Anterior vena cava (tissue), 1 donor: ENCODE measurements around the genes AGPAT1, HLA-DRB5, HLA-DMB and ZBTB22.

DNA sequence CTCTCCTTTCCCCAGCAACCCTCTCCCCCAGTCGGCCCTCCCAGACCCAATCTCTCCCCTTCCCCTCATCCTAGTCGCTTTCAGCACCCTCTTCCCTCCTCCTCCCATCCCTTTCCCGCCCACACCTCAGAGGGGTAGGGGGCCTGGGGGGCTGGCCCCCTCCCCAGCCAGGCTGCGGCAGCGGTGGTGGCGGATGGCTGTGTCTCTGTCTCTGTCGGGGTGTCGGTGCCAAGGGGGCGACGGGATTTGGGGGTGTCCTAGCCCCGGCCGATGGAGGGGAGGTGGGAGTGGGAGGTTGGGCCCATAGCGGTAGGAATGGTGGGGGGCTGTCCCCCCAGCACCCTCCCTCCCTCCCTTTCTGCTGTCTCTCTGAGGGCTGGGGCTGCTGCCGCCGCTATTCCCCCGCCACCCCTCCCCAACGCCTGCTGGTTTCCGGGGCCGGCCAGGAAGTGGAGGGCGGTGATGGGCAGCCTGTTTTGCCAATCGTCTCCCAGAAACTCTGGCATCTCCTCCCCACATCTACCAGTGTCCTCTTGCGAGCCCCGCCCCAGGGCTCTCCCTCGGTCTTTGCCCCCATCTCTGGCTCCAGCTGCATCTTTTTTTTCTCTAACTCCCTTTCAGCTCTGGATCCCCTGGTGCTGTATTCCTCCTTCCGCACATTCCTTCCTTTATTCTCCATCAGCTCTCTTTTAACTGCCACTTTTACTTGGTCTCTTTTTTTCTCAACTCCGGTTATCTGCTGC lies at the start of gene AGPAT1:
Gene AGPAT1 (minus strand): TSS at position 396 of the 743 bp plus-strand sequence.
- PRO-cap: bidirectional peak, plus-strand start at position 570 of the sequence, minus-strand start at position 417 of the sequence

- PRO-cap: no peak
These were observed 2.9 kb downstream of the RNF5 start for GRCh38 chr6:32180873-32181754.

DNA sequence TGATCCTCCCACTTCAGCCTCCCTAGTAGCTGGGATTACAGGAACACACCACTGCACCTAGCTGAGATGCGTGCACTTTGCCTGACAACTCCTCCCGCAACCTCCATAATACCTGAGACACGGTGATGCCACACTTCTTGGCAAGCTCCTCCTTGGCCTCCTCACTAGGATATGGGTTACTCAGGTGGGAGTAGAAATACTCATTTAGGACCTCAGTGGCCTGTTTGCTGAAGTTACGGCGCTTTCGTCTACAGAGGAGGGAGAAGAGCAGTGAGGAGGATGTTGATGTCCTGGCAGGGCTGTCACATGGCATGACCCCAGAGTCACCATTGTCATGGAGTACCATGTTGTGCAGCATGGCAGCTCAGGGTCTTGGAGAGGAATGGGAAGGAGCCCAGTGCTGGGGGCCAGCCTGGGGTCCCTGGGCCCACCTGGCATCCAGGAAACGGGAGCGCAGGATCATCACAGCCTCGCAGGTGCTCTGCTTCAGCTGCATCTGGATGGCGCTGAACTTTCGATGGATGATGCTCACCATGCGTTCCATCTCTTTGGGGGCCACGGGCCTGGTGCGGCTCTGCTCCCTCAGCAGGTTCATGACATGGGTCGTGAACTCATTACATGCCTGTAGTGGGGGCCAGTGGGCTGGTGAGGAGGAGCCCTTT lies 2.3 kb downstream of the PBX2 start:
- PRO-cap: no peak

DNA sequence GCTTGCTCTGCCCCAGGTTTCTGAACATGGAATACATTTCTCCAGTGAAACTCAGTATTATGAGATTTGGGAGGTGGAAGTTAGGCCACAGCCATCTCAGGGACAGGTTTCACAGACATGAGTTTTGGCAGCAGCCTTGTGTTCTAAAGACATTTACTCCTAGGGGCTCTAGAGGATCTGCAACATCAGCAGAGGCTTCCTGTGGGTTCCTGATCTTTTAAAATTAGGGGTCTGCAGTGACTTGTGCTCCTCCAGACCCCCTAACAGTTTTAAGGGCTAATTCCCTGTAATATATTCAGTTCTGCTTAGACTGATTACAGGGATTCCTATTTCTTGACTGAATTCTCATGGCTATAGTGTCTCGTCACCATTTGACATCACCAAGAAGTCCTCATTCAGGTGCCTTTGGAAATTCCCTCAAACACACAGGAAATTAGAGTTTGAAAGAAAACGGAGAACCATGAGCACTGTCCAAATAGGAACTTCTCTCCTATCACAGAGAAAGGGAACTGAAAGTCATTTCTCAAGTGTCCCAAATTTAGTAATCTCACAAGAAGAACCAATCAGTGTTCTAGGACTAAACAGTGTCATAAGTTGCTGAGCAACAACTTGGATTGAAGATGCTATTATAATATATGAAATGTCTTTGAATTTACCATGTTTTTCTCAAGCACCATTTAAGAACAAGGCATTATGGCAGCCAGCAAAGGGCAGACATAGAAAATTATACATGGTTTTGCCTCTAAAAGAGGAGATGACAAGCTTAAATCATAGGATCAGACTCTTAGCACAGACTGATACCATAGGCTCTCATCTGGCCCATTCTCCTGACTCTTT lies 2.4 kb upstream of the HLA-DRA start:
- PRO-cap: no peak

GRCh38 chr6:32444507-32444745 lies 4.7 kb downstream of the HLA-DRA start:
- PRO-cap: no peak

DNA sequence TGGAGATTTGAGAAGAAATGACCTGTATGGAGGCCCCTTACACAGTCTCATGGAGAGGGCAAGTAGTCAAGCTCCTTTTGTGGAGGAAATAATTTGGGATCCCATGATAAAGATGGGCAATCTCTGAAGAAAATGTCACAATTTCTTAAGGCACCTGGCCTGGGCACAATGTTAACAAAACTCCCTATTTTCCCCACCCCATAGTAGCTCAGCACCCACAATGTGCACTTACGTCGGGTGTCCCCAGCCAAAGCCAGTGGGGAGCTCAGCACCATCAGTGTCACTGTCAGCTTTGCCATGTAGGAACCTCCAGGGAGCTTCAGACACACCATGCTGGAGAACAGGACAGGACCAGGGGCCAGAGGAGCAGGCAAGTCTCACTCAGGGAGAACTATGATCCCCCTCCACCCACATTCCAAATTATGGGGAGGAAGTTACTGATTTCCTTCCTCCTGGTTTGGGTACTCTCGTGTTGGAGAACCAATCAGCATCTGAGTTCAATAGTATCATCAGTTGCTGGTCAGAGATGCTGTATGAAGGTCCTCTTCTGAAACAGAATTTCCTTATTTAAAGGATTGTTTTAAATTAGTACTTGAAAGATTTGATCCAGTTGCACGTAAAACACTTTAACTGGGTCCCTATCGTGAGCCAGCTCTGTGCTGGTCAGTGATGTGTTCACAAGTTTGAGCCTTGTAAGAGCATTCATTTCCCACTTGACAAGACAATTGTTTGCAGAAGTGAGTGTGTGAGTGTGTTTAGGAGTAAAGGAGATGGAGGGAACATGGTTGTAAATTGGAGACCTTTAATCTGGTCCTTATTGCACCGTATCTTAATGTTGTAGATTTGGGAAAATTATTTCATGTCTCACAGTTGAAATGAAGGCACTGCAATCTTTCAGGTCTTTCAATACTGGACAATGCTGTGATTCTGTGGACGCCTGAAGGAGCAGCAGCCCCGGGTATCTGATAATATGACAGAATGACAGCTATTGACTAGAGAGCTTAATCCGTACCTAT lies at the start of gene HLA-DRB5:
Gene HLA-DRB5 (minus strand): TSS at position 395 of the 1,016 bp plus-strand sequence.
- PRO-cap: no peak

- PRO-cap: no peak
These were observed 3.2 kb downstream of the HLA-DQA1 start for GRCh38 chr6:32640371-32640760.

- PRO-cap: no peak
These were observed 23.8 kb upstream of the HLA-DQB1 start for GRCh38 chr6:32690233-32690644.

GRCh38 chr6:32937047-32937670 lies 3.7 kb downstream of the HLA-DMB start:
- PRO-cap: no peak

GRCh38 chr6:32940660-32941454 lies at the start of gene HLA-DMB:
TSS of gene HLA-DMB (minus strand) at chr6:32941028.
- PRO-cap: unidirectional peak, minus-strand start at chr6:32940962; unidirectional peak, minus-strand start at chr6:32941025

DNA sequence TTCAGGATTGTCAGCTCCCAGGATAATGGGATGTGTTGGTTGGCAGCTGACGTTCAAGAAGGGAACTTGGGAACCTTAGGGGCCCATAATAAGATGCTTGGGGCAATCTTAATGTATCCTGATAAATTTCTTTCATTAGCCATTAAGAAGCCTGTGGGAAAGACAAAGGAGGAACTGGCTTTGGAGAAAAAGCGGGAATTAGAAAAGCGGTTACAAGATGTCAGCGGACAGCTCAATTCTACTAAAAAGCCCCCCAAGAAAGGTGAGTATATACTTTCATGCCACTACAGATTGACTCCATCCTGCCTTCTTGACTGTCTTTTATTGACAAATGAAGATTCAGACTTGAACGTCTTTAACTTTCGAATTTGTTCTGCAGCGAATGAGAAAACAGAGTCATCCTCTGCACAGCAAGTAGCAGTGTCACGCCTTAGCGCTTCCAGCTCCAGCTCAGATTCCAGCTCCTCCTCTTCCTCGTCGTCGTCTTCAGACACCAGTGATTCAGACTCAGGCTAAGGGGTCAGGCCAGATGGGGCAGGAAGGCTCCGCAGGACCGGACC lies 11.9 kb downstream of the BRD2 start:
- PRO-cap: no peak

- PRO-cap: no peak
These were observed 18.5 kb upstream of the HLA-DPB1 start for GRCh38 chr6:33057268-33057692.

DNA sequence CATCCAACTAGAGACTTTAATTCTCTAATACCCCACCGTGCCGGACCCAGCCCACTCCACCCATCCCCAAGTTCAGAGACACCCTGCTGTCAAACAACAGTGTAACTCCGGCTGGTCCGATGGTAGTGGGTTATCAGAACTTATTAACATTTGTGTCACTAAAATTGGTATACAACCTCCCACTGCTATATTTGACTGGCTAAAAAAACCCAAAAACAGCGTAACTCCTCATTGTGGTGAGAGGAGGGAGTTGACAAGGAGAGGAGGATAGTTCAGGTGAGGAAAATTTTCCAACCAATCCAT lies 1.0 kb downstream of the RXRB start:
- PRO-cap: no peak

DNA sequence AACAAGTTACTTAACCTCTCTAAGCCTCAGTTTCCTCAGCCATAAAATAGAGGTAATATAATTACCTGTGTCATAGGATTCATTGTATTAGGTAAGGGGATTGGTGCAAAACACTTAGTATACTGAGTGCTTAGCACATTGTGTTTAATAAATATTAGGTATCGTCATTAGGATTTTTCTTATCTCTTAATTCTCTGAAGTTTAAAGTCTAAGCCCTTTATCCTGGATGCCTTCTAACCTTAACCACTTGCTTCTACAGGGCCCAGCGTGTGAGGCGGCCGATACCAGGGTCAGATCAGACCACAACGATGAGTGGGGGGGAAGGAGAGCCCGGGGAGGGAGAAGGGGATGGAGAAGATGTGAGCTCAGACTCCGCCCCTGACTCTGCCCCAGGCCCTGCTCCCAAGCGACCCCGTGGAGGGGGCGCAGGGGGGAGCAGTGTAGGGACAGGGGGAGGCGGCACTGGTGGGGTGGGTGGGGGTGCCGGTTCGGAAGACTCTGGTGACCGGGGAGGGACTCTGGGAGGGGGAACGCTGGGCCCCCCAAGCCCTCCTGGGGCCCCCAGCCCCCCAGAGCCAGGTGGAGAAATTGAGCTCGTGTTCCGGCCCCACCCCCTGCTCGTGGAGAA lies 2.7 kb downstream of the RING1 start:
- PRO-cap: no peak

- PRO-cap: no peak
These were observed 4.9 kb downstream of the RING1 start for GRCh38 chr6:33212924-33213840.

- PRO-cap: no peak
These were observed 543 bp downstream of the VPS52 start for GRCh38 chr6:33271142-33271523.

- PRO-cap: bidirectional peak, plus-strand start at chr6:33298147, minus-strand start at chr6:33297940; bidirectional peak, plus-strand start at chr6:33298318, minus-strand start at chr6:33298280
These were observed 647 bp downstream of the RGL2 start for GRCh38 chr6:33298041-33298549.

GRCh38 chr6:33313129-33313217 lies 905 bp downstream of the TAPBP start:
- PRO-cap: no peak

DNA sequence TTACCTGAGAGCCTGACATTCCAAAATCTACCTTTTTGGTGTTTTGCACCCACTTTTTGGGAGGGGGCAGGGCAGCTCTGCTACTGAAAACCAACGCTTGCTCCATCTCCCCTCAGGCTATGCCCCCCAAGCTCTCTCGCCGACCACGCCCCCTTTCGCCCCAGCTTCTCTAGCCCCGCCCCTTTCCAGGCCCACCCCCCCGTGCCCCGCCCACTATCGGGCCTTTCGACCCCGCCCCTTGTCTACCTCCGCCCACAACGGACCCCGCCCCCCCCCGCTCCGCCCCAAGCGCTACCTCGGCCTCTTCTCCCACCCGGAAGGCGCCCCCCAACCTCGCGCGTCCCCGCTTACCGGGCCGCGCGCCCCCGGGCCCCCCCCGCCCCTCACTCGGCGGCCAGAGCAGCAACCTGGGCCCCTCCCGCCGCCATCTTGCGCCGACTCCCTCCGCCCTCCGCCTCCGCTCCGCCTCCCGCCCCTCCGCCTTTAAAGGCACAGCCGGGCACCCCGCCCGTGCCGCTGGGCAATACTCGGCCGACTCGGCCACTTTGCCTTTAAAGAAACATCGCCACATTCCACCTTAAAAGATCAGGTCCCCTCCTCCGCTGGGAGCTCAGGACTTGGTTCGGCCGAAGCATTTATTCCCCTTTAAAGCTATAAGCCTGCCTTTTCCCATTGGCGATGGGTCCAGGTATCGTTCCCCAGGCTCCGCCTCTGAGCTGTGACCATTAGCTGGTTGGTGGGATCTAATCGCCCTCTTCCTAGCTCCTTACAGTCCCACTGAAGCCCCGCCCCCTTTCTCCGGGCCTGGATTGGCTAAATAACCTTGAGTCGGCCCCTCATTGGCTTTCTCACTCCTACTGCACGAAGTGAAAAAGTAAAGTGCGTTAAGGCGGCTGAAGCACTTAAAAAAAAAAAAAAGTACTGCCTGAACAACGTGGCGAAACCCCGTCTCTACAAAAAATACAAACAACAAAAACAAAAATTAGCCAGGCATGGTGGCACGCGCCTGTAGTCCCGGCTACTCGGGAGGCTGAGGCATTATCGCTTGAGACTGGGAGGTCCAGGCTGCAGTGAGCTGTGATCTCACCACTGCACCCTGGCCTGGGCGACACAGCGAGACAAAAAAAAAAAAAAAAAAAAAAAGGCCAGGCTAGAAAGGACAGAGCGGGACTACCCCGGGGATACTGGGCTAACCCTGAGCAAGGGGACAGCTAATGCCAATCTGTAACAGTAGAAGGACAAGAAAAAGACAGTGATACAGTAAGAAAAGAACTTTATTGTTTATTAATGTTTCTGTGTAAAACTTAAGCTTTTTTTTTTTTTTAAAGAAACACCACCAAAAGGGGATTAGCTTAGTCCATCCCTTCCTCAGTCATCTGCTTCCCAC lies at the start of gene ZBTB22:
Gene ZBTB22 (minus strand): TSS at position 443 of the 1,387 bp plus-strand sequence.
- PRO-cap: bidirectional peak, plus-strand start at position 513 of the sequence, minus-strand start at position 431 of the sequence

GRCh38 chr6:33391130-33391752 lies 382 bp upstream of the KIFC1 start:
- PRO-cap: bidirectional peak, plus-strand start at chr6:33391524, minus-strand start at chr6:33391440; bidirectional peak, plus-strand start at chr6:33391830, minus-strand start at chr6:33391556